ENCODE results near the genes GPRASP3, RAB40AL, BEX1, TCEAL8, H2BW2 and NUP62CL.

- PRO-cap = no peak
Measured at GRCh38 chrX:102154872-102155161, 960 bp downstream of the BEX5 start.

- PRO-cap = no peak
Measured at GRCh38 chrX:102720344-102720858, at the start of gene GPRASP3. Gene GPRASP3, plus strand, starts transcription at chrX:102720743.

- PRO-cap = no peak
Measured at GRCh38 chrX:102936852-102937342, at the start of gene RAB40AL. Gene RAB40AL, plus strand, starts transcription at chrX:102937272.

- PRO-cap = no peak
Measured at GRCh38 chrX:103063451-103064632, at the start of gene BEX1. Gene BEX1, minus strand, starts transcription at chrX:103064171.

DNA sequence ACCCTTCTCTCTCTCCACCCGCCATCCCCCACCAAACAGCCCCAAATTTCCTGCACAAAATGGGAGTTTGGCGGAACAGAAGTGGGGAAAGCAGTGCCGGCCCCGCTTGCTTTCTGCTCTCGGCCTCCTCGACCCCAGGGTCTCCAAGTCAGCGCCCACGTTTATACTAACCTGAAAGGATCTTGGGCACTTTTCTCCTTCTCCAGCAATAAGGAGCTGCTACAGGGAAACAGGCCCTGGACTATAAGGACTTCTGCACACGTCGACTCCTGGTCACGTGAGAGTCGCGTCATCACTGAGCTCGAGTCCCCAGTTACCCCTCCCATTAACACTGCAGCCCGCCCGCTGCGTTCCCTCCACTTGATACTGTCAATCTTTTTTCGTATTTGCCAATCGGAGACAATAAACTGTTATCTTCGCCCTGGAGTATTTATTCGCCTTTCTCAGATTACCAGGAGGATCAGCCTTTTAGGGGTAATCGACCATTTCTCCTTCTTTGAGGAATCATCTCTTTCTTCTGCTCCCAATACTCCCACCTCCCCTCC, at the start of gene TCEAL8:
Gene TCEAL8 (minus strand): TSS at position 249 of the 545 bp plus-strand sequence.
- PRO-cap = no peak

GRCh38 chrX:103309623-103310685, 836 bp downstream of the BEX2 start:
- PRO-cap = no peak

- PRO-cap = no peak
Measured at GRCh38 chrX:103357545-103358135, 1.3 kb downstream of the TCEAL9 start.

- PRO-cap = no peak
Measured at GRCh38 chrX:103584595-103585098, 668 bp upstream of the TCEAL4 start.

- PRO-cap = no peak
Measured at GRCh38 chrX:103683589-103684368, 2.7 kb downstream of the MORF4L2 start.

- PRO-cap = no peak
Measured at GRCh38 chrX:104039806-104040047, at the start of gene H2BW2. Gene H2BW2, plus strand, starts transcription at chrX:104039956.

GRCh38 chrX:104113139-104113848, 971 bp downstream of the ZCCHC18 start:
- PRO-cap = no peak

DNA sequence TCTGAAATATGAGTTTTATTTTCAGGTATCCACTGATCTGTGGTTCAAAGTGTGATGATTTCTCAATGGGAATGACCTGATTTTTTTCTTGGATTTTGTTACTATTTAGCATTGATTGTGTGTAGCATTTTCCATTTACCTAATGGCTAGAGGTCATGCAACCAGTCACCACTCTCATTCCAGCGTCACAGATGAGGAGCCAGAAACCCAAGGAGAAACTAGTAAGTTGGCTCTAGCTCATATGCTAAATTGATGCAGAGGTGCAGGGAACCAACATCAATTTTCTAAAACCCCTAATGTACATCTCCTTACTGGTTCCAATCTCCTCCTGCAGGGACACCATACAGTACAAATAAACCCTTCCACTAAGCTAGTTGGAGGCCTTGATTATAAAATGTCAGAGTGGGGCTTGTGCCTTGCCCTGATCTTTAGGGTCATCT, 118.2 kb downstream of the IL1RAPL2 start:
- PRO-cap = no peak

GRCh38 chrX:105449827-105450147, 229.3 kb upstream of the TEX13A start:
- PRO-cap = no peak

DNA sequence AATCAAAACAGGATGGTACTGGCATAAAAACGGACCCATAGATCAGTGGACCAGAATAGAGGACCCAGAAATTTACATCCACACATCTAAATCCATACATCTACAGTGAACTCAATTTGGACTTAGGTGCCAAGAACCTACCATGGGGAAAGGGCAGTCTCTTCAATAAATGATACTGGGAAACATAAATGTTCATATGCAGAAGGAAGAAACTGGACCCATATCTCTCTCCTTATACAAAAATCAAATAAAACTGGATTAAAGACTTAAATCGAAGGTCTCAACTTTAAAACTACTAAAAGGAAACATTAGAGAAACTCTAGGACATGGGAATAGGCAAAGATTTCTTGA, 207.9 kb upstream of the NRK start:
- PRO-cap = no peak

DNA sequence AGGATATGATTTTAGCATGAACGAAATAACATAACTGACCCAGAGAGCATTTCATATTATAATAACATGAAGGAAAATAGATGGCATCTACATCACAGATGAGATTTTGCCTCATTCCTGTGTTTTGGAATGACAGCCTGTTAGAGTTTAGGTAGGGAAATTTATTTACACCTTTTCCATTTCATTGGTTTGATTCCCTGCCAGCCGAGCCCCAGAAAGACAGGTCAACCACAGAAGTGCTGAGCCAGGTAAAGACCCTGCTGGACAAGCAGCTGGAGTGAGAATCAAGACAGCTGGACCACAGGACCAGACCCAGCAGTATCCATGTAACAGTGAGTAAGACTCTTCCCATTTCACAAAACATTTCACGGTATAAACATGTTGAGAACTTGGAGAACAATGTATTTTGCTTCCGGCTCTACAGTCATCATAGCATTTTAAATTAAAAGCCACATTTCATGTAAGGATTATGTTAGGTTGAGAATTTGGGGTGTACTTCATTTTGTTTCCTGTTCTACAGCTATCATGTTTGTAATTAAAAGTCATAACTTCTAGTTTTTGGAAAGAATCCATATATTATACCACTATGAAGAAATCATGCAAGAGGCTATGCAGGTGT, 2.8 kb downstream of the PWWP3B start:
- PRO-cap = no peak

GRCh38 chrX:106966346-106967037, 33.5 kb downstream of the MORC4 start:
- PRO-cap = no peak

DNA sequence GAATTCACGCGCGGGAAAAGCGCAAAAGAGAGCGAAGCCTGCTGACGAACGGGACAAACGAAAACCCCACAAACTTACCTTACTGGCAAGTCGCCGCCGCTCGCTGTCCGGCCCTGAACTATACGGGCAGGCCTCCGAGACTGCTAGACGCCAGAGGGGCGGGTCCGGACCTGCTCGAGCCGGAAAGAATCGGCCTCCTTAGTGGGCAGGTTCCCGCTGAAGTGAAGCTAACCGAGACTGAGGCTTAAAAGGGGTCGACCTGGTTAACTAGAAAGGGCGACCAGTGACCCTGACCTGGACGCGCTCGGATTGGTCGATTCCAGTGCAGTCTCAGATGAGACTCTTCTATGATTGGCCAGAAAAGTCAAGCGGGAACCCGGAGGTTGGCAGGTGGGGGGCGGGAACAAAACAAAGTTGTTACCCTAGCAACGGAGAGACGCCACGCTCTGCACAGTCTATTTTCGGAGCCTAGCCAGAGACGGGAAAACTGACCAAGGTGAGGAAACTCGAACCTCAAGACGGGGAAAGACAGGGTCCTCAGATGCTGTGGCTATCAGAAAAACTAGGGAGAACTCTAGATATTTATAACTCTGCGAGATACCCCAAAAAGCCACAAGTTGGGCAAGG, at the start of gene NUP62CL:
Gene NUP62CL (minus strand): TSS at position 239 of the 627 bp plus-strand sequence.
- PRO-cap = no peak

DNA sequence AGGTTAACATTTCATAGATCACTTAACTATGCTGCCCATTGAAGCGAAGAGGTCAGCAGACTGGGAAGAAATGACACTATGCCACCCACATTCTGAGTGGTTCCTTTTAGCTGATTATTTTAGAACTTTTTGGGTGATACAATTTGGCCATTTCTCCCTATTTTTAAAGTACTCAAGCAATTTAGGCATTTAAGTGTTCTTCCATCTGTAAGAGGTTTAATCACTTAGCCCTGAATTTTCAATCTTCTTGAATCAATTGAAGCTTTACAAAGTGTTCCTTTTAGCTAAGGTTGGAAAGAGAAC, 82.4 kb downstream of the DNAAF6 start:
- PRO-cap = no peak

DNA sequence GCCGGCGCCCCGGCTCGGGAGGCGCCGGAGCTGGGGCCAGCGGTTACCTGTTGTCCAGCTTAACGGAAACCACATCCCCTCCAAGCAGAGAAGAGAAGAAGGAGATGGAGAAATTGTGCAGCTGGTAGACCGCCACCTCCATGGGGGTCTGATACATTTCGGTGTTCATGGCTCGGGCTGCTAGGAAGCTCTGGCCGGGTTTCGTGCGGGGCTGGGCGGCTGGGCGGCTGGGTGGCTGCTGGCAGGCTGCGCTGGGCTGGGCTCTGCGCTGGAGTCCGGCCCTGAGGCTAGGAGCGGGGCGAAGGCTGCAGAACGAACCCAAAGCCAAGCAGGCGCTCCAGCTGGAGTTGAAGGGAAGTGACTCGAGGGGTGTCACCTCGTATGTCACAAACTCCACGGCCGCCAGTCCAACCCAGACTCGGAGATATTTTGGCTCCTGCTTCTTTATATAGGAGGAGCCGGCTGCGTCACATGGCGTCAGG, 58.9 kb downstream of the TSC22D3 start:
- PRO-cap = unidirectional peak, minus-strand start at position 314 of the sequence; unidirectional peak, minus-strand start at position 420 of the sequence

- PRO-cap = no peak
Measured at GRCh38 chrX:107741247-107742315, 34.0 kb downstream of the TSC22D3 start.

Measured in peritoneum (tissue), 1 donor.